Temporal lobe (tissue), 2 donors: ENCODE results near the gene ARHGEF16.

GRCh38 chr1:3132260-3132459, 63.2 kb downstream of the PRDM16 start:
- RAMPAGE, long total RNA = no peak

DNA sequence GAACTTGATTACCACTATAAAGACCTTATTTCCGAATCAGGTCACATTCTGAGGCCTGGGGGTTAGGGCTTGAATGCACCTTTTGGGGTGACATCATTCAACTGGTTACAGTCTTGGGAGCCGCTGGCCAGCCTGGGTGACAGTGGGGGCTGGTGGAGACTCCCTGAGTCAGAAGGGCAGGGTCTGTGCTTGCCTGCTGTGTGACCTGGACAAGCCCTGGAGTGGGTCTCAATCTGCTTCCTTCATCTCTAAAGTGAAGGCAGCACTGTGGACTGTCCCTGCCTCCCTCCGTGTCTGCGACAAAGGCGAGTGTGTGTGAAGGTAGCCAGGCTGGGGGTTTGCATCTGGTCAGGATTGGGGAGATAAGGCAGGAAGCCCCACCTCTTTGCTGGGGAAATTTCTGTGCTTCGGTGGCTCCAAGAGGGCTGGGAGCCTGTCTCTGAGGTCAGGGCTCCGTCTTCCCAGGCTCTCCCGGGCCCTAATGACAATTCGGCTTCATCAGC, 105.4 kb downstream of the PRDM16 start:
- RAMPAGE, long total RNA = no peak

- RAMPAGE, long total RNA = no peak
These were observed 126.5 kb downstream of the PRDM16 start for GRCh38 chr1:3195501-3195984.

DNA sequence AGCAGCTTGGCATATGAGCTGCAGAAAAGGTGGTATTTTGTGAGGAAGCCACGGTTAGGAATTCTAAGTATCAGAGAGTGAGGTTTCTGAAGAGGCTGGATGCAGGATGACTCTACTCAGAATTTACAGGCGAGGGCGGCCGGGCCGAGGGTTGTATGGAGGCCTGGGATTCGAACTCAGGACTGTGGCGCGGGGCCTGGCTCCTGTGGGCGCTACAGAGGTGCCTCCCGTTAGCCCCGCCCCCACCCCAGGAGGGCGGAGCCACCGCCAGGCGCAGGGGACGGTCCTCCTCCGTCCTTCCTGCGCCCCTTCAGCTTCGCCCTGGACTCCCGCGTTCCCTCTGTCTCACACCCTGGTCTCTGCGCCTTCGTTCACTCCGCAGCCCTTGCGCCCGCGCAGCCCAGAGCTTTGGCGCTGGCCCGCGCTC, 178.3 kb downstream of the PRDM16 start:
- RAMPAGE, long total RNA = no peak

GRCh38 chr1:3322864-3323997, 131.2 kb upstream of the ARHGEF16 start:
- RAMPAGE, long total RNA = no peak

DNA sequence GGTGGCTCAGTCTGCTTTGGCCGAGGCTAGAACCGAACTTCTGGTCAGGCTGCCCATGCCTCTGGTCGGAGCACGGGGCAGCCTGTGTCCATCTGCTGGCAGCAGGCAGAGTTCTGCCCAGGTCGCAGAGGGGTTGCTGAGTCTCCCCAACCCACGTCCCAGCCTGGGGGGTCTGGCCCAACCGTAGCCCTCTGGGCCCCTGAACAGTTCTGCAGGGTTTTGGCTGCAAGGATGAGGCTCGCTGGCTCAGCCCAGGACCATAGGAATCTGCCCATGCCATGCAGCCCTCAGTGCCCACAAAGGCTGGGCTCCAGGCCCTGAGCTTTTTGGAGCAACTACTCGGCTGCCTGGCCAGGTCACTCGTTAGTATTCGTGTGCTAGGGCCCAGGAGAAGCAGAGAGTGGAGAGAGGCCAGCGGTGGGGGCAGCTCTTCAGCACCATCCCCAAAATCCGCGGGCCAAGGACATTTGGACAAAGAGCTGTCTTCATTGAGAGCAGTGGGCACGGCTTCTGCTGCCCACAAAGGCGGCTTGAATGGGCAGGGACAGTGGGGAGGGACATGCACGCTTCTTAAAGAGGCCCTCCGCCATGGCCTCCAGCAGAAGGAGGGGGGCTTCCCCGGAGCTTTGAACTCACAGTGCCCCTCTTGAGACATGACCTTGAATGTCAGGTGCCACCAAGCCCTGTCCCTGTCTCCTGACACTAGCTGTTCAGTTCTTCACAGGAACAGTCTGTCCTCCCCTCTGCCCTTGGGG, 106.3 kb upstream of the ARHGEF16 start:
- RAMPAGE, long total RNA = no peak

- RAMPAGE, long total RNA = no peak
These were observed 105.8 kb upstream of the ARHGEF16 start for GRCh38 chr1:3348751-3349048.

GRCh38 chr1:3349049-3349898, 105.2 kb upstream of the ARHGEF16 start:
- RAMPAGE, long total RNA = no peak

DNA sequence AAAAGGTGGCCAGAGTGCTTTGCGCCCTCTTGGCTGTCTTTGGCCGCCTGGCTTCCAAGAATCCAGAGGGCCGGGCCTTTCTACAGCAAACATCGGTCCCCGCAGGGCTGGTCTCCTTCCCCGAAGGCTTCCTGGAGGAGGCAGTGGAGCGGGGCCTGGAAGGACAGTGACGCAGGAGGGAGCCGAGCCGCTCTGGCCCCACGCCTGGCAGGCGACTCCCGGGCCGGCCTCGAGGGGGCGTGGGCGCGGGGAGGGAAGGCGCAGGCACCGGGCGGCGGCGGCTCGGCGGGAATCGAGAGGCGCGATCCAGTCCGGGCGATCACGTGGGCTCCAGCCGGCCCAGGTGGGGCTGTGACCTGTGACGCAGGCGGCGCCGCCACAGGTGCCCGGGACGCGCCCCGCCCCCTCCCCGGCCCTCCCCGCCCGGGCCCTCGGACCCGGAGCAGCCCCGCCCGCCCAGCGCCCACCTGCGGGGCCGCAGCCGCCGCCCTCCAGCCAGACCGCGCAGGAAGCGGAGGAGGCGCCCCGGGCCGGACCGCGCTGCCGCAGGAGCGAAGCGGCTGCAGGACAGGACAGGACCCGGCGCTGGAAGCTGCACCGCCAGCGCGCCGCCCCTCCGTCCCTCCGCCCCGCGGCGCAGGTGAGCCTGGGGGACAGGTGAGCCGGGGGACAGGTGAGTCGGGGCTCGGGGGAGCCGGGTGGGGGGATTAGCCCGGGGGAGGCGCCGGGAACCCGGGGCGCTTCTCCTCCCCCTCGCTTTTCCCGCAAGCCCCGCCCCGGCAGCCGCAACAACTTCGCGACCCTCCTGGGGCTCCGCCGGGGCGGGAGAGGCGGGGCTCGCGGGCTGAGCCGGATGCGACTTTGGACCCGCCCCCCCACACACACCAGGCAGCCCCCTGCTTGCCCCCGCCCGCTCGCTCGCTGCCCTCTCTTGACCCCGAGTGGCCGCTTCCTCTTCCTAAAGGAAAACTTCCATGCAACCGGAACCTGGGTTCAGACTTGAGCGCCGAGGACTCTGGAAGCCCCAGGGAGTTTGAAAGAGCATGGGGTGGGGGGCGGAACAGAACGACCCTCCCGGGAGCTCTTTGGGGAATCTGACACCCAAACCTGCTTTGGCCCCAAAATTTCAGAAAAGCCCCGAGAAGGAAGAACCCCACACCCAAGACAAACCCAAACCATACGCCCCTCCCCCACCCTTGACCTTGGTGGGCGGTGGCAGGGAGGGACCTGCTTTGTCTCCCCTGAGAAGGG, at the start of gene ARHGEF16:
Gene ARHGEF16 (plus strand): TSS at position 494 of the 1,251 bp plus-strand sequence.
- RAMPAGE, long total RNA = no peak

GRCh38 chr1:3458148-3458842, 3.8 kb downstream of the ARHGEF16 start:
- RAMPAGE, long total RNA = no peak

GRCh38 chr1:3530208-3530791, 75.8 kb downstream of the ARHGEF16 start:
- RAMPAGE, long total RNA = no peak

DNA sequence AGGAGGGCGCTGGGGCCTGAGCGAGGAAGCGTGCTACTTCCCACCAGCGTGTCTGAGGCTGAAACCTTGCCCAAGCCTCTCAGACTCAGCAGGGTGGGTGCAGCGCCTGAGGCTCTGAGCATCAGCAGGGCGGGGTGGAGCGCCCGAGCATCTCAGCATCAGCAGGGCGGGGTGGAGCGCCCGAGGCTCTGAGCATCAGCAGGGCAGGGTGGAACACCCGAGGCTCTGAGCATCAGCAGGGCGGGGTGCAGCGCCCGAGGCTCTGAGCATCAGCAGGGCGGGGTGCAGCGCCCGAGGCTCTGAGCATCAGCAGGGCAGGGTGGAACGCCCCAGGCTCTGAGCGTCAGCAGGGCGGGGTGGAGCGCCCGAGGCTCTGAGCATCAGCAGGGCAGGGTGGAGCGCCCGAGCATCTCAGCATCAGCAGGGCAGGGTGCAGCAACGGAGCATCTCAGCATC, 9.6 kb downstream of the WRAP73 start:
- RAMPAGE, long total RNA = no peak

GRCh38 chr1:3718012-3718495, 34.2 kb upstream of the CCDC27 start:
- RAMPAGE, long total RNA = no peak

DNA sequence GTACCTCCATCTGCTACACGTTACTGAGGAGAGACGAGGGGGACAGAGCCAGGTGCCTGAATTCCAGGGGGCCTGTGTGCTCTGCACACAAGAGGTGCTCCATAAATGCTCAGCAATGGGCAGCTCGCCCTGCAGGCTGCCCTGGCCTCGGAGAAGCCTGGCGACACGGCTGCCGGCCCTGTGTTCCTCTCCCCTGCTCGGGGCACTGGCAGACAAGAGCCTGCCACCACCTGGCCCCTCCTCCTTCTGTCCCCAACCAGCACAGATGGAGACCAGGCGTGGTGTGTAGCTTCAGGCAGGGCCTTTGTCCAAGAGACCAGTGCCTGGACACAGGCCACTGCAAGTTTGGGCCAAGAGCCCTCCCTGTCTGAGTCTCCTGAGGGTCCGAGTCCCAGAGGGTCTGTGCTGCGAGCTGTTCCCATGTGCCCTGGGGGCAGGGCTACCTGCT, 33.0 kb upstream of the CCDC27 start:
- RAMPAGE, long total RNA = no peak

GRCh38 chr1:3839478-3840170, 17.4 kb downstream of the CEP104 start:
- RAMPAGE, long total RNA = no peak

- RAMPAGE, long total RNA = no peak
These were observed 19.9 kb downstream of the C1orf174 start for GRCh38 chr1:3880124-3880570.

DNA sequence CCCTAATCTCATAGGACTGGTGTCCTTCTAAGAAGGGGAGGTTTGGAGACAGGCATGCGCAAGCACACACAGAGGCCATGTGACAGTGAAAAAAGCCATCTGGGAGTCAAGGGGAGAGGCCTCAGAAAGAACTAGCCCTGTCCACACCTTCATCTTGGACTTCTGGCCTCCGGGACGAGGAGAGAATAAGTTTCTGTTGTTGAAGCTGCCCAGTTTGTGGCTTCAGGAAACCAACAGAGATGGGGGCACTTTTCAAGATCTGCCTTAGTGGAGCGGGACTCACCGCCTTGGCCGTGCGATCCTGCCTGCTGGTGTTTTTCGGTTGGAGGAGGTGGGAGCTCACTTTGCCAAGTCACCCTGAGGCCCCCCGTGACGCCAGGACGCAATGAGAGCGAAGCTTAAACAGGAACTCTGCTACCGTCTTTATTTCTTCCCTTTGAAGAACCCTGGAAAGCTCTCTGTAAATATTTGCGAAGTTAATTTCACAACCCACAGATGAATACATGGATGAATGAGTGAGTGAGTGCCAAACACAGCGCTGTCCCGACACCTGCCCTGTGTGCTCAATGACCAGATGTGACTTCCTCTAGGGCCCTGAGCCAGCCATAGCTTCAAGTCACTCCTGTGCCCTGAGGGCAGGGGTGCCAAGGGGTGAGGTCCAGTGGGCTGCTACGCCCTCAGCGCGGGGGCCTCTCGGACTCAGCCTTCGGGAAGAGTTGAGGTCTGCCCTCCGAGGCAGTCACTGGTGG, 42.6 kb upstream of the C1orf174 start:
- RAMPAGE, long total RNA = no peak

GRCh38 chr1:4027538-4027961, 127.5 kb upstream of the C1orf174 start:
- RAMPAGE, long total RNA = no peak

DNA sequence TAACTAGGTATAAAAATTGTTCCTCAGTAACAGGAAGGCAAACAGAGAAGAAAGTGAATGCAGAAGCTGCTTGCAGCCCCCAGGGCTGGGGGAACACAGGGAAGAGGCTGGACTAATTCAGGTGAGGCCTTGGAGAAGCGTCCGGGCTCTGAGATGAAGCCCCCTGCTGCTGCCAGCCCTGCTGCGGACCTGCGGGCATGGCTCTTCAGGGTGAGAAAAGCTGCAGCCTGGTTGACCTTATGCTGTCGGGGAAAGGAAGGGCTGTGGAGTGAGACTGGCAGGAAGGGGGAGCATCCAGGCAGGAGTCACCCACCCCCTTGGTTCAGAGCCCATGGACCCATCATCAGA, 301.9 kb upstream of the AJAP1 start:
- RAMPAGE, long total RNA = no peak

DNA sequence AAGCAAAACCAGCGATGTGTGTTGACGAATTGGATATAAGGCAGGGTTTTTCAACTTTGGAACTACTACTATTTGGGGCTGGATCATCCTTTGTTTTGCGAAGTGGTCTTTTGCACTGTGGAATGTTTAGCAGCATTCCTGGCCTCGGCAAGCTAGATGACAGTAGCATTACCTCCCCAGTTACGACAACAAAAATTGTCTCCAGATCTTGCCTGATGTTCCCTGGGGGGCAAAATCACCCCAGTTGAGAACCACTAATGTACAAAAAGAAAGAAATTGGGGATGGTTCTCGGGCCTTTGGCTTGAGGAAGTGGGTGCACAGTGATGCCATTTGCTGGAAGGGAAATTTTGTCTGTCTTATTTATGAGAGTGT, 284.4 kb upstream of the AJAP1 start:
- RAMPAGE, long total RNA = no peak